ENCODE results near the genes SYNPR and SNTN.

GRCh38 chr3:60759974-60760463 is 491.2 kb downstream of the FHIT start:
- PRO-cap, 7 experiments, result no peak in any of the 7 experiments
- RAMPAGE, long total RNA, 2 experiments, result no peak in any of the 2 experiments

- PRO-cap, 7 experiments, result peak in 1 of 7 experiments; most common minus-strand start chr3:61009215 (in 1)
- RAMPAGE, long total RNA, 2 experiments, result no peak in any of the 2 experiments
Observed at GRCh38 chr3:61008953-61009745, 242.1 kb downstream of the FHIT start.

GRCh38 chr3:61251712-61252271 is 540 bp upstream of the FHIT start:
- PRO-cap, 7 experiments, result no peak in any of the 7 experiments
- RAMPAGE, long total RNA, 2 experiments, result no peak in any of the 2 experiments

- PRO-cap, 7 experiments, result no peak in any of the 7 experiments
- RAMPAGE, long total RNA, 2 experiments, result no peak in any of the 2 experiments
Observed at GRCh38 chr3:61622888-61623467, 61.6 kb downstream of the PTPRG start.

- PRO-cap, 7 experiments, result no peak in any of the 7 experiments
- RAMPAGE, long total RNA, 2 experiments, result no peak in any of the 2 experiments
Observed at GRCh38 chr3:61756683-61757341, 195.4 kb downstream of the PTPRG start.

DNA sequence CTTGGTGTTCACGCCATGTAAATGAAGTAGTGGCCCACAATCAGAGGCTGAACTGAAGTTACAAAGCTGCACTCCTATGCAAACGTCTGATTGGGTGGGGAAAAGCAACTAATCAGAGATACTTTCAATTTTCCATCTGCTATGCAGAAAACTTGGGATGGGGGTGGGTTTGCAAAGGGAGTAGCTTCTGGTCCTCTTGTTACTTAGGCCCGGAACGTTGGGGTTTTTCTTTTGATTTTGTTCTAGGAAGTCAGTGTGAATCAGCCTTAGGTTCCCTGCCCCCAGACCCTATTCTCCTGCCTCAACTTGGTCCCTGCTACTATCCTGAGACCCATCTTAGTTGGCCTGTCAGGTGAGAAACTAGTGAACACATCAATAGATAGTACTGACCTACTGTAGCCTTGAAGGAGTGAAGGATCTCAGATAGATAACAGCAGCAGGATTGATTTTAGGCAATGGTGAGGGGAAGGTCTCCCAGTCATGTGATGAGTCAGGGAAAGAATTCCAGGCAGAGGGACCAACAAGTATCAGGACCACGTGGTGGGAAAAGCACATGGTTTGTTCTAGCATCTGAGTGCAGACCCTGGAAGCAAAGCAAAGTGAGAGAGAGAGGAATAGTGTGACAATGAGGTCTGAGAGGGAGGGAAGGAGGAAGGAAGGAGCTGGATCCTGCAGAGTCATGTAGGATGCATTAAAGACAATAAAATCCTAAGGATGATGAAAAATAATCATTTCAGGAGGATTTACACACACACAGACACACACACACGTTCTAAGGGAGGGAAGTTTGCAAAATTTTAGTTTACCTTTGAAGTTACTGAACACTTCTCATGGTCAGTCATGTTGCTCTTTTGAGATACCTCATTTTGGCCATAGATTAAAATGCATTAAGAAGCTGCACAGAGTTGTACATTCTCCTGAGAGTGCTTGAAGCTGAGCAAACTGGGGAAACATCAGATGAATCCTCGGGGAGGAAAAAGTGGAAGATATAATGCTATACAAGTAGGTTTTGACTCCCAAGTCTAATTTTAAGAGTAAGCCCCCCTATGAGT is 217.3 kb downstream of the PTPRG start:
- PRO-cap, 7 experiments, result no peak in any of the 7 experiments
- RAMPAGE, long total RNA, 2 experiments, result no peak in any of the 2 experiments

GRCh38 chr3:61818345-61818783 is 257.0 kb downstream of the PTPRG start:
- PRO-cap, 7 experiments, result no peak in any of the 7 experiments
- RAMPAGE, long total RNA, 2 experiments, result no peak in any of the 2 experiments

- PRO-cap, 7 experiments, result no peak in any of the 7 experiments
- RAMPAGE, long total RNA, 2 experiments, result no peak in any of the 2 experiments
Observed at GRCh38 chr3:61850801-61851578, 289.6 kb downstream of the PTPRG start.

DNA sequence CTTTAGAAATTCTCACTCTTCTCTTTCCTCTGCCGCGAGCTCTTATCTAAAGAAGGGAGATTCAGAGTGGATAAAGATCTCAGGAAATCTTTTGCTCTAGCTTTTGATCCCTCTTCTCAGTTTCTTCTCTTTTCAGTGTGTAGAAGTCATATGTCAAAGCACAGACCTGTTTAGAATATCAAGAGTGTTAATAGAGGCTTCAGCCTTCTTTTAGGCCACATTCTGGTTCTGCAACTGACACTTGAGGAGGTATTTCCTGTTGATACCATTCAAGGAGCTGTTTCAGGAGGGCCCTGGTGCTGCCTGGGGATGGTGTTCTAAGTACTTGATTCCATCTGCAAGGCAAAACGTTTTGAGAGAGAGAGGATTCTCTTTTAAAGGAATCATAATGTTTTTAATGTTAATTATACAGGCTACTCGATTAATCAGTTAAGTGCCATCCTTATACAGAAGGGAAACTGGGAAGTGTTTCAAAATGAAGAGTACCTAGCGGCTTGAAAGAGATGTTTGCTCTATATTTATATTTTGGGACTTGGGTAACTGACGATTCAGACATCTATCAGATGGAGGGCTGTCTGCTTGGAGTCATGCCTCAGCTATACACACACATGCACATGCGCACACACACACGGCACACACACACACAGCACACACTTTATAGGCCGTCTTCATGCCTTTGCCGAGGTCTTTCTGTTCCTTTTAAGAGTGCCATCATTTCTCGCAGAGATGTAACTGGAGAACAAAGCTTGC is 313.8 kb downstream of the PTPRG start:
- PRO-cap, 7 experiments, result no peak in any of the 7 experiments
- RAMPAGE, long total RNA, 2 experiments, result no peak in any of the 2 experiments

GRCh38 chr3:61876859-61877985 is 315.9 kb downstream of the PTPRG start:
- PRO-cap, 7 experiments, result no peak in any of the 7 experiments
- RAMPAGE, long total RNA, 2 experiments, result no peak in any of the 2 experiments

DNA sequence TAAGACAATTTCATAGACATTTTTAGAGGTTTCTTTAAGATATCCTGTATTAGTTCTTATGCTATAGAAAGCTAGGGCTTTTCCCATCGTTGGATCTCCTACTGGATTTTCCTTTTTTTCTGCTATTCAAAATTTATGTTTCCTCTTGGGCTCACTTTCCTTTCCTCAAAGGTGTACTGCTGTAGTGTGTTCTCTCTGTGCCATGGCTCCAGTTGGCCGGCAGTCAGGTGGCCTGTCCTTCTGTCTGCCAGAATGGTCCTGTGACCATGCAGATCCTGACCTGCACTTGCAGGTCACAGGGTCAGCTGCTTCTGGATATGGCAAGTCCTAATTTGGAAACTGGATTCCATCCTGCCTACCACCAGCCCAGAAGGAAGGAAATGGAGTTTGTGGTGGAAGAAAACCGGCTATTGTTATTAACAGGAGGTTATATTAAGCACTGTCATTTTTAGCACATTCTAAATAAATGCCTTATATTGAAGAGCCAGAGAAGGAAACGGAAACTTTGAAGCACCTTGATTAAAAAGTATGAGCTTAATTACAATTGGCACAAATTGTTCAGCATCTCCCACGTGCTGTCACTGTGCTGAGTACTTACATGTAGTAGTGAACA is 362.7 kb downstream of the PTPRG start:
- PRO-cap, 7 experiments, result no peak in any of the 7 experiments
- RAMPAGE, long total RNA, 2 experiments, result no peak in any of the 2 experiments

GRCh38 chr3:61956227-61956776 is 362.5 kb upstream of the C3orf14 start:
- PRO-cap, 7 experiments, result no peak in any of the 7 experiments
- RAMPAGE, long total RNA, 2 experiments, result no peak in any of the 2 experiments

DNA sequence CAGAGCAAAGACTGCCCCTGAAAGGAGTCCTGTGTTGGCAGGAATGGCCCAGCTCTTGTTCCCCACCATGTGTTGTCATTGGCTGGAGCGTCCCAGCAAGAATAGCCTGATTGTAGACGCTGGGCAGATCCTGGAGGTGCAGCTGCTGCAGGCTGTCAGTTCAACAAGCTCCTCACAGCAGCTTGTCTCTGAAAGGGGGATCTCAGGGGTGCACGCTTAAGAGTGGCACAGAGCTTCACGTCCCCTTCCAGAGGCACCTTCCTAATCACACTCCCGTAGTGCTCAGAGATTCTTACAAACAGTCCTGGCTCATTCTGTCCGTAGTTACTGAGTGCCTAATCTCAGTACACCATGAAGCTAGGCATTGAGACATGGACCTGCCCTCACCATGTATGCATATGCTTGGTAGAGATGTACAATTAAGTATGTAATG is 182.9 kb upstream of the C3orf14 start:
- PRO-cap, 7 experiments, result no peak in any of the 7 experiments
- RAMPAGE, long total RNA, 2 experiments, result no peak in any of the 2 experiments

- PRO-cap, 7 experiments, result no peak in any of the 7 experiments
- RAMPAGE, long total RNA, 2 experiments, result start-site peak on the plus strand in 1 of 2 experiments, at chr3:62191373-62191524 at its widest, 13 reads per replicate
Observed at GRCh38 chr3:62191303-62191810, 127.5 kb upstream of the C3orf14 start.

- PRO-cap, 7 experiments, result no peak in any of the 7 experiments
- RAMPAGE, long total RNA, 2 experiments, result no peak in any of the 2 experiments
Observed at GRCh38 chr3:62202964-62204174, 115.5 kb upstream of the C3orf14 start.

- PRO-cap, 7 experiments, result no peak in any of the 7 experiments
- RAMPAGE, long total RNA, 2 experiments, result no peak in any of the 2 experiments
Observed at GRCh38 chr3:62607164-62607588, 233.8 kb upstream of the FEZF2 start.

DNA sequence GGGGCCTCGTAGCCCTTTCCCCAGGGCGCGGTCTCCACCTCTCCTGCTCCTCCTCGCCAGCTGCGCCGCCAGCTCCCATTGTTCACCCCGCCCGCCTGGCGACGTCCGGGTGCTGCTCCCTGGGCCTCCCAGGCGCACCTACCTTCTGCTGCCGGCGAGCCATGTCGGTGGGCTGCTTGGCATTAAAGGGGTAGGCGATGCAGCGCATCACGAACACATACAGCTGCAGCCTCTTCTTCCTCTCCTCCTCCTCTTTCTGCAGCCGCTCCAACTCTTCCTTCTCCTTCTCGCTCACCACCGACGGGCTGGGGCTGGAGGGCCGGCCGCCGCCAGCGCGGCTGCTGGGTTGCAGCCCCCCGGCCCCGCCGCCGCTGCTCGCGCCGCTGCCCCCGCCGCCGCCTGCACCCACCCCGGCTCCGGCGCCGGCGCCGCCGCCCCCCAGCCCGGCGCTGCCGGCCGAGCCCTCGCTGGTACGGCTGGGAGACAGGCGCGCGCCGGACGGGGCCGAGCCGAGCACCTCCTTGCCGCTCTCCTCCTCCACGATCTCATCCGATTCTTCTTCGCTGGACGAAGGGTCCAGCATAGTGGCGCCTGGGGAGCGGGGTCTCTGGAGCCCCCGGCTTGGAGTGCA is 654 bp downstream of the CADPS start:
- PRO-cap, 7 experiments, result no peak in any of the 7 experiments
- RAMPAGE, long total RNA, 2 experiments, result no peak in any of the 2 experiments

DNA sequence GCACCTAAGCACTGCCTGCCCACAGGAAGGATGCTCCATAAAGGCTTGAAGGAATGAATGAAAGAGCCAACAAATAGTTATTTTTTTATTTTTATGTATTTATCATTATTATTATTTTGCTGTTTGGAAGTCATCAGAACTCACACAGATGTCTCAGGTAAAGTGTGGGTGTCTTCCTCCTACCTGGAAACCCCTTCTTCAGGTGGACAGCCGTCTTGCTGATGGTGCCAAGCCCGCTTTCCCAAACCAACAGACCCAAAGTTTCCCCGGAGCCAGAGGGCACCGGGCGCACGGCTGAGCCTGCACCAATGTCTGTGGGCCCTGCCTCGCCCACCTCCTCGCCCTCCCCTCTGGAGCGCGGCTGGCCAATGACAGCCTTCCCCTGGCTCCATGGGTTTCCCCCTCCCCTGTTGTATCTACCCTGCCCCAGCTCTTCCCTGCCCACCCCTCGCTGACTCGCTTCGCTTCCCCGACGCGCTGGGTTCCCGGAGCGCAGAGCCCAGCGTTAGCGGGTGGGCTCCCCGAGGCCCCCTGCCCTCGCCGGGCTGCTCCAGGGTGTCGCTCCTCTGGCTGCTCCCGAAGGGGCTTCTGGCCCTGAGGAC is at the start of gene SYNPR:
Gene SYNPR, plus strand, starts transcription at position 444 of the 602 bp plus-strand sequence.
- PRO-cap, 7 experiments, result no peak in any of the 7 experiments
- RAMPAGE, long total RNA, 2 experiments, result no peak in any of the 2 experiments

DNA sequence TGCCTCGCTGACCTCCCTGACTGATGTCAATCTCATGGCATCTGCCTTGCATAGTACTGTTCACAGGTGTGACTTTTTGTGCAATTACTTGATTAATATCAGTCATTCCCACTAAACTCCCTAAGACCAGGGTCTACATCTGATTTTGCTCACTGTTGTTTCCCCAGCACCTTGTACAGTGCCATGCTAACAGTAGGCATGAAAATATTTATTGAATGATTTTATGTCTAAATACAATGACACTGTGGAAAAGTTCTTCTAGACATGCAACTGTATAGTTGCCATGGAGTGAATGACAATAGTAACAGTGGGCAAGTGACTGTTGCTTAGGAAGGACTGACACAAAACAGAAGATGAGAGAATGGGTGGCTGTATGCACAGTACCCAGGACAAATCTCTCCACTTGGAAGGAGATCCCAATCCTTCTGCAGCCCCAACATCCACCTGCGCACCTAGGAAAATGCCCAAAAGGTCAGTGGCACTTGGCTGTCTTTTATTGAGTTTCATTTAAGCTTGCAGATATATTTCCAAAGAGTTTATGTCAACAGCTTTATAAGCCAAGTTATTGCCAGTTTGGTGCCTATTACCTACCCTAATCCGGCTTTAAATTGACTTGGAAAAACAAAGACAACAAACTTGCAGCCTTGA is at the start of gene SNTN:
Gene SNTN, plus strand, starts transcription at position 349 of the 648 bp plus-strand sequence.
- PRO-cap, 7 experiments, result no peak in any of the 7 experiments
- RAMPAGE, long total RNA, 2 experiments, result start-site peak on the plus strand in 2 of 2 experiments, centred at positions 361 to 378 of the sequence, 17 to 679 reads per replicate

- PRO-cap, 7 experiments, result no peak in any of the 7 experiments
- RAMPAGE, long total RNA, 2 experiments, result no peak in any of the 2 experiments
Observed at GRCh38 chr3:63945562-63946198, 77.6 kb downstream of the PSMD6 start.